Frontal cortex (tissue), 2 donors: ENCODE data around the gene CYP4A11.

DNA sequence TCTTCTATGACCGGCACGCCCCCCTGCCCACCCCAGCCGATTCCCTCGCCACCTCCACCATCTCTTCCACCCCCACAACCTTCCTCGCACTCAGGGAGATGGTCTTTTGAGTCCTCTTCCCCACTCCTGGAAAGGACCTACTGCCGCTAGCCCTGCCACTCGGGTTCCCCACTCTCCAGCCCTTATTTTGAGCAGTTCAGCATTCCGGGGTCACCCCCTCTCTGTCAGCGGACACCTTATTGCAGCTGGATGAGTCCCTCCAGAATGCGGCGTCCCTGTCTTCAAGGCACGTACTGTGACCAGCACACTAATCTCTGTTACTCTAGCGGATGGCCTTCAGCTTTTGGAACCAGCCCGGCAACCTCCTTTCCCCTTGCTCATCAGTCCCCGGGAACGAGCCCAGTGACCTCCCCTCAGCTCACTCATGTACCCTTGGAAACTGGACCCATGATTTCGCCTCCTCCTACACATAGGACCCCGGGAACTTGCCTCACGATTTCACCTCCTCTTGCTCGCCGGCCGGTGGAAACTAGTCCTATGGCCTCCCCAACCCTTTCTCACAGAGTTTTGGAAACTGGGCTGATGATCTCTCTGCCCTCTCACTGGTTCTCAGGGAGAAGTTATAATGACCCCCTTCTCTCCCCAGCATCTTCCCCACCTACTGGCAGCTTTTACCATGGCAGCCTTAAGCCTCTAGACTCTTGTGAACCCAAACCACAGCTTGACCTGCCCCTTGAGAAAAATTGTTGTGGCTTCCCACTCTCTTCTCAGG lies 1.2 kb downstream of the NSUN4 start:
- RAMPAGE, long total RNA, result no peak

DNA sequence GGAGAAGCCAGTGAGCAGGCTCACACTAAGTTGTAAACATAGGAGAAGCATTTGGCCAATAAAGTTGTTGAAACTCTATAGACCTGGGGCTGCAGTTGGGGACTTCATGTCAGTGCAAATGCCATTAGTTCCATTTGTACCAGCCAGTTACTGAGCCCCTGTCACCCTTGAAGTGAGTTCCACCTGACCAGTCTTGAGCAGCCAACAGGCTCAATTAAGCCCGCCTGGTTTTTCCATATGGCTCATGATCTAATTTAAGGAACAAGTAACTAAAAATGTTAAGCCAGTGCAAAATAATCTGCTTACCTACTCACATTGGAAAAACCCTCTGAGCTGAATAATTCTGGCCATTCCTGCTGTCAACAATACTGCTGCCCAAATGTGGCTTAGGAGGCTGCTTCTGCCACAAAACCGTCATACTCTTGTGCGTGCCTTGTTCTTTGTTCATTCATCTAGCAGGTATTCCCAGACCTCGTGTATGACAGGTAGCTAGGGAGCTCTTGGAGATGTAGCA lies 21.6 kb downstream of the NSUN4 start:
- RAMPAGE, long total RNA, result no peak

DNA sequence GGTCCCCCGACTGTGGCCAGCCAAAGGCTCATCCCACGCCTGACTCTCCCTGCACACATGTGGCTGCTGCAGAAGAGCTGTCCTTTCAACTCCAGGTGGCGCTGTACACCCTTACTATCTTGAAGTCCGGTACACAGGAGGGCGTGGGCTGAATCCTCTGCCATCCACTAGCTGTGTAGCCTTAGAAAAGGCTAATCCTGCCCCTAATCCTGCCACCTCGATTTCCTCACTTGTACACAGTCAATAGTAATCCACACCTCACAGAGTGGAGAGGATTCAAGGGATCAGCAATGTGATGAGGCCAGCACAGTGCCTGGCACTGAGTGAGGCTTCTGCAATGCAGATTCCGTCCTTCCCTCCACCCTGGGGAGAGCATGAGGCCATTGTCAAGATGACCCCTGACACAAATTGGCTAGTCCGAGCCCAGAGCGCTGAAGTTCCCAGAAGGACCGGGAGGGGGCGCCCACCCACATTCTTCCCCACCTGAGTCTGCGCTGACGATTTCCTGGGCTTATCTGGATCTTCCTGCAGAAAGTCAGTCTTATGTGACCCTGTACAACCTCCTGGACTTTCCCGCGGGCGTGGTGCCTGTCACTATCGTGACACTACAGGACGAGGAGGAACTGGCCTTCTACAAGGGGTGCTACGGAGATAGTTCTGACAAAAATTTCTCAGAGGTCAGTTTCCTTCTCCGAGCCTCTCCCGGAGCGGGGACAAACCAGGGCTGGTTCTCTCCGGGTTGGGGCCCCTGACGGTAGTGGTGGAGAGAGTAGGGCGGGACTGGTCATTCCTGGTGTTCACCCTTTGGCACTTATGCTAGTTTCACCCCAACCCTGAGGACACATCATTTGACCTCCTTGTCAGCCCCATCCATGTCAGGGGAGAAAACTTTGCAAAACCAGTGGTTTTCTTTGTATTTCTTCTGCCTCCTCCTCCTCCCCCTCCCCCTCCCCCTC lies 47.0 kb upstream of the DMBX1 start:
- RAMPAGE, long total RNA, result no peak

GRCh38 chr1:46612909-46613520 lies 3.6 kb downstream of the MOB3C start:
- RAMPAGE, long total RNA, result no peak

DNA sequence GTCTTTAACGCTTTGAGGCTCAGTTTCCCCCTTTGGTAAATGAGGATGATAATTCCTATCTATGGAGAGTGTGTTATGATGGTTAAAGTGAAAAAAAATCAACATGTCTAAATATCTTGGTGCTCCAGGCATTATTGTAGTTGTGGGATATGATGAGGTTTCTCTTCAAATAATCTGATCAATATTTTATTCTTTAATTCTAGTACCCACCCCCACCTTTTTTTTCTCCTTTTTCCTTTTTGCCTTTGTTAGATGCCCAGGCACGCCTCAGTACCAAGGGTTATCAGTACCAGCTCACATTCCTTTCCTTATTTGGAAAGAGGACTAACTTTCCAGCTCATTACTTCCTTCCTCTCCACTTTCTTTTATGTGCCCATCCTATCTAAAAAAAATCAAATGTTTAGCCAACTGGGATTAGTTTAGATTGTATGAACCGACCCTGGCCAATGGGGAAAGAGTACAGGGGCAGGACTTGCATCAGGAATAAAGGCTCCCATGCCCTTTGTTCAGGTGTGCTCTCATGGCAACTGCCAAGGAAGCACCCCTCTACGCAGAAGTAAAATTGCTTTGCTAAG lies 35.7 kb upstream of the EFCAB14 start:
- RAMPAGE, long total RNA, result no peak

DNA sequence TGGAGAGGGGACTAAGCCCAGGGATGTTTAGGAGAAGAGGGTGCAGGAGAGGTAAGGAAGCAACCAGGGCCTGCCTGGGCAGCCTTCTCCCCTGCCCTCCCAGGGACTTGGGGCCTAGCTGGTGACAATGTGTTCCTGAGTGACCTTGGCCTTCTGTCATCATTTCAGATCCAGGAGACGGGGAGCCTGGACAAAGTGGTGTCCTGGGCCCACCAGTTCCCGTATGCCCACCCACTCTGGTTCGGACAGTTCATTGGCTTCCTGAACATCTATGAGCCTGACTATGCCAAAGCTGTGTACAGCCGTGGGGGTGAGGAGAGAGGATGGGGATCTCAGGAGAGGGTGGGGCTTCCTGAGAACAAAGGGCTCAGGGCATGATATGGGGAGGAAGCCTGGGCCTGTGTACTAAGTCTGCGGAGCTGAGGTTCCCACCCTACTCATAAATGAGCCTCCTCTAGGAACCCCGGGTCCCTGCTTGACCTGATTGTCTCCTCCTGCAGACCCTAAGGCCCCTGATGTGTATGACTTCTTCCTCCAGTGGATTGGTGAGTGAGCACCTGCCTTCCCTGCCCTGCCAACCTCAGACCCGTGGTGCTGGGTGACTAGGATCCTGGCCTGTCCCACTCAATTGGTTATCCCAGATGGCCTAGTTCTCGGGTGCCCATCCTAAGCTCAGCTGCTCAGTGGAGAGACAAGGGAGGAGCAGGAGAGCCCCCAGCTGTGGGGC lies 12.0 kb downstream of the CYP4B1 start:
- RAMPAGE, long total RNA, result no peak

- RAMPAGE, long total RNA, result no peak
These were observed at the start of gene CYP4A11 for GRCh38 chr1:46940682-46941715. CYP4A11 (minus strand) TSS chr1:46941476.

DNA sequence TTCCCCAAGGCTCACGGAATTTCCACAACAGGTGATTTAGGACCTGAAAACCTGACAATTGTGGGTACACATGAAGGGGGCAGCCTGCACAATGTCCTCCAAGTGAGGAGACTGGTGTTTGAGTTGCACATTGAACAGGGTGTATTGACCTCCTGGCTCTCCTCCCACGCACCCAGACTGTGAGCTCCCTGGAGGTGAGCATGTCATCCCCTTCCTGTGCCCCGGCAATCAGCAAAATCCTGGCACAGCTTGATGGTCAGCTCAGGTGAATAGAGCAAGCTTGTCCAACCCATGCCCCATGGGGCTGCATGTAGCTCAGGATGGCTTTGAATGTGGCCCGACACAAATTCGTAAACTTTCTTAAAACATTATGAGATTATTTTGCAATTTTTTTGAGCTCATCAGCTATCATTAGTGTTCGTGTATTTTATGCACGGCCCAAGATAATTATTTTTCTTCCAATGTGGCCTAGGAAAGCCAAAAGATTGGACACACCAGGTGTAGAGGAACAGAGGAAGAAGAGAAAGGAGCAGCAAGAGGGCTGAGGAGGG lies 1.1 kb downstream of the CYP4A22 start:
- RAMPAGE, long total RNA, result no peak

- RAMPAGE, long total RNA, result no peak
These were observed 8.0 kb downstream of the PDZK1IP1 start for GRCh38 chr1:47181855-47182308.

- RAMPAGE, long total RNA, result no peak
These were observed 2.2 kb downstream of the PDZK1IP1 start for GRCh38 chr1:47187591-47188014.

- RAMPAGE, long total RNA, result no peak
These were observed 1.2 kb downstream of the PDZK1IP1 start for GRCh38 chr1:47188602-47189083.

GRCh38 chr1:47390608-47391051 lies 25.5 kb upstream of the FOXE3 start:
- RAMPAGE, long total RNA, result no peak

DNA sequence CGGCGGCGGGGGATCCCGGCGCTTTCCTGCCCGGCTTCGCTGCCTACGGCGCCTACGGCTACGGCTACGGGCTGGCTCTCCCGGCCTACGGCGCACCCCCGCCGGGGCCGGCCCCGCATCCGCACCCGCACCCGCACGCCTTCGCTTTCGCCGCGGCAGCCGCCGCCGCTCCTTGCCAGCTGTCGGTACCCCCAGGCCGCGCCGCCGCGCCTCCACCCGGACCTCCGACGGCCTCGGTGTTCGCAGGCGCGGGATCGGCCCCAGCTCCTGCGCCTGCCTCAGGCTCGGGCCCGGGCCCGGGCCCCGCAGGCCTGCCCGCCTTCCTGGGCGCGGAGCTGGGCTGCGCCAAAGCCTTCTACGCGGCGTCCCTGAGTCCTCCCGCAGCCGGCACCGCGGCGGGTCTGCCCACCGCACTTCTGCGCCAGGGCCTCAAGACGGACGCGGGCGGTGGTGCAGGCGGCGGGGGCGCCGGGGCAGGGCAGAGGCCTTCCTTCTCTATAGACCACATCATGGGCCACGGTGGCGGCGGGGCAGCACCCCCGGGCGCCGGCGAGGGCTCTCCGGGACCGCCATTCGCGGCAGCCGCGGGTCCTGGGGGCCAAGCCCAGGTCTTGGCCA lies 1.1 kb downstream of the FOXD2 start:
- RAMPAGE, long total RNA, result no peak

GRCh38 chr1:47558366-47558879 lies 120.6 kb downstream of the FOXD2 start:
- RAMPAGE, long total RNA, result no peak

DNA sequence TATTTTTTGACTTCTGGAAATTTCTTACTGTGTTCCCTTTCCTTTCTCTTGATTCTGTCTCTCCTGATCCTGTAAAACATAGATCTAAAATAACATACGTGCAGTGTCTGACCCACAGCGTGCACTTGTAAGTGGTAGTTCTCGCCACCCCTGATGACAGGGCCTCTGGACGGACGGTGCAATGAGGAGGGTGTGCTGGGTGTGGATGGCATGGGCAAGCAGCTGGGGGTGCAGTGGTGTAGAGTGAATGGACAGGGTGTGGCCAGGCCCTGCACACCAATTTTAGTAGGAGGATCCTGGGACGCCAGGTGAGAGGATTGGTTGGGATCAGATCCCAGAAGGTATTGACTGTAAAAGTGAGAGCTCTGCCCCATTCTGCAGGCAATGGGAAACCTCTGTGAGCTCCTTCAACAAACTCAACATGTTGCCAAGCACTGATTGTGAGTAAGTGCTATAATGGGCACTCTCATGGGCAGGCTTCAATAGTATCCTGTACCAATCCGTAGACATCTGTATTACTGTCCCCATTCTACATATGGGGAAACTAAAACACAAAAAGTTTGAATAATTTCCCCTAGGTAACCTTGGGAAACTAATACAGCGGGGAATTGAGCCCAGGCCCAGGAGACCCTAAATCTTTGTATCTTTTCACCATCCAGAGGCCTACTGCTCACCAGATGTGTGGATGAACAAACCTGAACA lies 264.4 kb downstream of the FOXD2 start:
- RAMPAGE, long total RNA, result no peak

GRCh38 chr1:47764824-47765802 lies 232.1 kb downstream of the TRABD2B start:
- RAMPAGE, long total RNA, result no peak

GRCh38 chr1:47817617-47818297 lies 179.4 kb downstream of the TRABD2B start:
- RAMPAGE, long total RNA, result no peak

GRCh38 chr1:47963414-47964070 lies 33.6 kb downstream of the TRABD2B start:
- RAMPAGE, long total RNA, result no peak

DNA sequence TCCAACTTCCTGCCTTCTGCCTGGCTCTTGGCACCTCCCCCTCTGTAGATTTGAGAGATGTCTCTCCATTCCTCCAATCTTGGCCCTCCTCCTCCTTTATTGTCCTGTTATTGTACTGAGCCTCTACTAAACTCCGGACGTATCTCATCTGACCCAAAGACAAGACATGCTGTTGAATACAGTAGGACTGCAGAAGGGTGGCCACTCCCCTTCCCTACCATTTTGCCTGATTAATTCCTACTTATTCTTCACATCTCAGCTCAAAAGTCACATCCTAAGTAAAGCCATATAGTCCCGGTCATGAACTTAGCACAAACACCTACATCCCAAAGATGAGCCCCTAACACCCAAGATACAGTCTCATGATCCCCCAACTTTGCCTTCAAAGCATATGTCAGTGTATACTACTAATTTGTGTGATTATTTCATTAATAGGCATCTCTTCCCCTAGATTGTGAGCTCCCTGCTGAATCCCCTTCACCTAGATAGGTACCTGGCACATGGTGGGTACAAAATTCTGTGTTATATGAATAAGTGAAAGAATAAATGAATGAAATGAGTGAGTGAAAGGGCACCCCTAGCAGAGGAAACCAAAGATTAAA lies 26.8 kb downstream of the SLC5A9 start:
- RAMPAGE, long total RNA, result no peak

GRCh38 chr1:48435449-48435801 lies 36.6 kb downstream of the SPATA6 start:
- RAMPAGE, long total RNA, result no peak